GM23248 (cell line): ENCODE measurements around the genes KIFC3 and NDRG4.

DNA sequence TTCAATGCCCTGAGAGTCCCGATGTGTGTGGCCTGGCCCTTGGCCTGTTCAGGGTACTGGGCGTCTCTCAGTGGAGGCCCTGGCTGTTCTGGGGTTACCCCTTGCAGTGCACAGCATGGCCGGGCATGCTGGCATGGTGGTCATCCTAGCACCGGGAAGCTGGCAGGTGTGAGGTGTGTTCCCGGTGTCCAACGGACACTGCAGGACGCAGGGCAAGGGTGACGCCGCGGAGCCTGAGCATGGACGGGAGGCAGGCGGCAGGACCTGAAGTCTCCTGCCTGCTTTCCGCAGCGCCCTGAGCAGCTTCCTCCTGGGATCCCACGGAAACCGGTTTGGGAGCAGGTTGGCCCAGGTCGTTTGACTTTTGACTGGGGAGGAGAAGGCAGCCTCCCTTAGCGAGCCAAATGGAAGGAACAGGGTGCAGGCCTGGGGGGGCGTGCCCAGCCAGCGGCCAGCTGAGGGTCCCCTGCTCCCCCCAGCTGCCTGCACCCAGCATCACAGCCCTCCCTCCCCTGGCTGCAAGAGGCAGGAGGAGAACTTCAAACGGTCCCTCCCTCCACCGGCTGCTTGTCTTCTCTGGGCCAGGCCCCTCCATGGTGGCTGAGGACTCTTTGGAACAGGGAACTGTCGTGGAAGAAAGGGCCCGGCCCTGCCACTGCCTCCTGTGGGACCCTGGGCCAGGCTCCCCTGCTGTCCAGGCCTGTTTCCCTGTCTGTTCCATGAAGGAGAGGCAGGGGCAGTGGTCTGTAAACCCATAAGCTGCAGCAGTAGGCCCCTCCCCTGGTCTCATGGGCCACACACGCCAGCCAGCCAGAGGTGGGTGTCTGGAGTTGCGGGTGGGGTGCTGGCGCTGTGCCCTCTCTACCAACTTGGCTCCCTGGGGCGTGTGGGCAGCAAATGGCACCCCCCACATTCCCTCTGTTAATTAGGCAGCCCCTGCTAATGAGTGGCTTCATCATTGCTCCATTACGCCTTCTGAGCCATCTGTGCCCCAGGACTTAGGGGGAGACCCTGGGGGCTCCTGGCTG lies 7.9 kb upstream of the ADGRG1 start:
- RAMPAGE, long total RNA = no peak

- RAMPAGE, long total RNA = no peak
Observed at GRCh38 chr16:57802226-57802887, at the start of gene KIFC3. Gene KIFC3, minus strand, starts transcription at chr16:57802491.

DNA sequence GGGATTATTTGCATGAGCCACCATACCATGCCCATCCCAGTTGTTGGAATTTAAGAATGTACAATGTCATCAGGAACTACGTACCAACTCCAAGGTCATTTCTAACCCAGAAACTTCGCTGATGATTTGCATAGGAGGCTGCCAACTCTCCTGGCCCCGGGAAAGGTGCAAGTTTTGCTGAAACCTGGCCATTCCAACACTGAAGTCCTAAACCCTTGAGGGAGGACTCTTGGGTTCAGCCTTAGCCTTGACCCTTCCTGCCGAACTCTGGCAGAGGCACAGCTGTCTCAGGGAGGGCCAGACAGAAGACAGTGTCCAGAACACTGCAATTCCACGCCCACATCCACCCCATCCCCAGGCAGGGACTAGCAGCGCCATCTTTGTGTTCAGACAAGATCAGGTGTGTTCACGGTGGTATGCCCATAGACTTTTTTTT lies 3.0 kb upstream of the KIFC3 start:
- RAMPAGE, long total RNA = no peak

DNA sequence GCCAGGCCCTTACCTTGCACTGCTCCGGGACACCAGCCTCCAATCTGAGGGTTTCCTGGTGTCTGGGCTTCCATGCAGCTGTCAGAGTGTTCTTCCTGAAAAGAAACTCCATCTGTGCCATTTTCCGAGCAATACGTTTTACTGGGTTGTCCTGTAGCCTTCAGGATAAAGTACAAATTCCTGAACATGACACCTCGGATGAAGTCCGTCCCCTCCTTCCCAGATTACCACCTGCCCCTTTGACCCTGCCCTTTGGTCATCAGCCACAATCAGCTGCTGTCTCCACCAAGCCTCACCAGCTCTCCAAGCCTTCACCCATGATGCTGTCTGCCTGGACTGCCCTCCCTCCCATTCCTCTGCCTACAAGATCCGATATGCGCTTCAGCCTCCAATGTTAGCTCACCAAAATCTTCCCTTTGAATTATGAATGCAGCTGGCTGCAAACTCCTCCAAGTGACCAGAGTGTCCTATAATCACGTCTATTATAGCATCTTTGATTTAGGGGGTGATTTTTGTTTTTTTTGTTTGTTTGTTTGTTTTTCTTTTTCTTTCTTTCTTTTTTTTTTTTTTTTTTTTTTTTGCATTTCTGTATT lies 60.5 kb upstream of the KIFC3 start:
- RAMPAGE, long total RNA = no peak

GRCh38 chr16:57959735-57960077 lies 11.2 kb downstream of the CNGB1 start:
- RAMPAGE, long total RNA = no peak

DNA sequence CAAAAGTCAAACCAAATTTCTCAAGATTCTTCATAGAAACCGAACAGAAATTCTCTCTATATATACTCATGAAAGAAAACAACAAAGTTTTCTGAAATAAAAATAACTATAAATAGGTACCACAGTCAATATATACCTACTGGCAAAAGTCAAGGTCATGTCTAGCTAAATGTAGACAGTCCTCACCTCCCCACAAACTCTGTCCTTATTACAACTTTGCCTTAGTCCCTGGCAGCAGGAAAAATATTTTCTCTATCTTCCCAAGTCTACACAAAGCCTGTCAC lies 2.8 kb downstream of the CFAP20 start:
- RAMPAGE, long total RNA = no peak

GRCh38 chr16:58421007-58421496 lies 28.8 kb downstream of the GINS3 start:
- RAMPAGE, long total RNA = no peak

GRCh38 chr16:58424326-58424638 lies 32.0 kb downstream of the GINS3 start:
- RAMPAGE, long total RNA = no peak

DNA sequence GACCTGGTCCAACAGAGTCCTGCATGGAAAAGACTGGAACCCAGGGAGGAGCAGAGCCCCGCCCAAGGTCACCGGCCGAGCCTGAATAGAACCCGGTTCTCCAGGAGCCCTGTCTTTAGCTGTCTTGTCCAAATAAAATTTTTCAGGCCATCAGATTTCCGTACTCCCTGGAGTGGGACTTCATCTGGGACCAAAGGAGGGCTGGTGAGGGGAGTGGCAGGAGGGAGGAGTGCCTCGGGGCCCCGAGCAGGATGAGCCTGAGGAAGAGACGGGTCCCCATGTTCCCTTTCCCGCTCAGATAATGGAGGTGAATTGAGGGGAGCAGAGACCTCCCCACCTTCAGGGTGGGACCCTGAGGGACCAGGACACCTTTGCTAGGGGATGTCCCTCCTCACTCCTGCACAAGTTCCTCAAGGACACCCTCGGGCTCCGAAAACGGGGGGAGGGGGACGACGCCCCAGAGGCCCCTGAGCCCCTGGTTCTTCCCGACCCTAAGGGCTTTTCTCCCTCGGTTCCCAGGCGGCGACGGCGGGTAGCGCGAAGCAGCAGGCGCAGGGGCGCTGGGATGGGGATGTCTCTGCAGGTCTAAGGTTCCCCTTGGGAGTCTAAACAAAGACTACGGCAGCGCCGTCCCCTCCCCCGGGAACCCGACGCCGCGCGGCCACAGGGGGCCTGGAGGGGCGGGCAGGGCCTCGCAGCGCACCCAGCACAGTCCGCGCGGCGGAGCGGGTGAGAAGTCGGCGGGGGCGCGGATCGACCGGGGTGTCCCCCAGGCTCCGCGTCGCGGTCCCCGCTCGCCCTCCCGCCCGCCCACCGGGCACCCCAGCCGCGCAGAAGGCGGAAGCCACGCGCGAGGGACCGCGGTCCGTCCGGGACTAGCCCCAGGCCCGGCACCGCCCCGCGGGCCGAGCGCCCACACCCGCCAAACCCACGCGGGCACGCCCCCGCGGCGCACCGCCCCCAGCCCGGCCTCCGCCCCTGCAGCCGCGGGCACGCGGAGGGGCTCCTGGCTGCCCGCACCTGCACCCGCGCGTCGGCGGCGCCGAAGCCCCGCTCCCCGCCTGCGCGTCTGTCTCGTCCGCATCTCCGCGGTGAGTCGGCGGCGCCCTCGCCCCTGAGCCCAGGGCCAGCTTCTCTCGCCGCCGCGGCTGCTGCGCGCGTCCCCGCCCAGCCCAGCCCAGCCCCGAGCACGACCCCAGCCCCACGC lies 36.8 kb upstream of the NDRG4 start:
- RAMPAGE, long total RNA = no peak

DNA sequence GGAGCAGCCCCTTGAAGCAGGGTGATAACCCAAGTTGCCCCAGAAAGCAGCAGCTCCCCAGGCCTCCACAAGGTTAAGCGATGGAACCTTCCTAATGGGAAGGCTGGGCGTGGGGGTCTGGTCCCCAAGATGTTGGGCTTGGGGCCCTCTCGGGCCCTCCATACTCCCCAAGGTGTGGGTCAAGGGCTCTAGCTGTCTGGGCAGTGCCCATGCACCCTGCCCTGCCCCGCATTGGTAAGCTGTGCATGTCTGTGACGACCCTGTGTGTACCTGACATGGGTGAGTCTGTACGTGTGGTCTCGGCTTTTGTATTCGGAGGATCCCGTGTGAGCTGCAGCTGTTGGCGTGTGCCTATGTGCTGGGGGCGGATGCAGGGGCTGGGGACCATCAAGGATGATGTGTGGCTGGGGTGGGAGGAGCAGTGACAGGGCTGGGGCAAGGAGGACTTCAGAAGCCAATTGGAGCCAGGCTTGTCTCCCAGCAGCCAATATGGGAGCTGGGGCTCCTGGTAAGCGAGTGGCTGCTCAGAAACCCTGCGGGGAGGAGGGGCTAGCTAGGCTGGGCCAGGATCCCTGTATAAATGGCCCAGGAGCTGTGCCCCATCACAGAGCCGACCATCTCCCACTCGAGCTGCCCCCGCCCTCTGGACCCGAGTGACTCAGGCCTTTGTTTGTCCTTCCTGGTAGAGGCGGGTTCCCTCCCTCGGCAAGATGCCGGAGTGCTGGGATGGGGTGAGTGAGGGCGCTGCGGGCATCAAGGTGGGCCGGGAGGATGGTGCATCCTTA lies at the start of gene NDRG4:
NDRG4 (plus strand) TSS at position 605 of the 785 bp plus-strand sequence.
- RAMPAGE, long total RNA = no peak

DNA sequence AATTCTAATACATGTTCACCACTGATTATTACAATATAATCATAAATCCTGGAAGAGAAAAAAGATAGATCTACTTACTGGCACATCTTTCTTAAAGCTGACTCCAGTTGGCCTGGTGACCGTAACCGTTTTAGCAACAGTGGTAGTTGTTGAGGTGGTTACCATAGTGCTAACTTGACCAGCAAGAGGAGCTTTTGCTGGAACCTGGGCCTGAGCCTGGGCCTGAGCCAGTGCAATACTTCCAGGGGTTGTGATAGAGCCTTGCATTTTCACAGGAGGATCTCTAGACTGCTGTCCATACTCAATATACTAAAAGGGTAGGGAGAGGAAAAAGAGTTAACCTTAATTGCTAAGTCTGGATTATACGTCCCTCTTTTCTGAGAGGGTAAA lies 36.2 kb downstream of the SETD6 start:
- RAMPAGE, long total RNA = no peak

- RAMPAGE, long total RNA = no peak
Observed at GRCh38 chr16:58582623-58583460, 46.8 kb downstream of the CNOT1 start.

GRCh38 chr16:58638115-58638527 lies 8.5 kb upstream of the CNOT1 start:
- RAMPAGE, long total RNA = no peak

DNA sequence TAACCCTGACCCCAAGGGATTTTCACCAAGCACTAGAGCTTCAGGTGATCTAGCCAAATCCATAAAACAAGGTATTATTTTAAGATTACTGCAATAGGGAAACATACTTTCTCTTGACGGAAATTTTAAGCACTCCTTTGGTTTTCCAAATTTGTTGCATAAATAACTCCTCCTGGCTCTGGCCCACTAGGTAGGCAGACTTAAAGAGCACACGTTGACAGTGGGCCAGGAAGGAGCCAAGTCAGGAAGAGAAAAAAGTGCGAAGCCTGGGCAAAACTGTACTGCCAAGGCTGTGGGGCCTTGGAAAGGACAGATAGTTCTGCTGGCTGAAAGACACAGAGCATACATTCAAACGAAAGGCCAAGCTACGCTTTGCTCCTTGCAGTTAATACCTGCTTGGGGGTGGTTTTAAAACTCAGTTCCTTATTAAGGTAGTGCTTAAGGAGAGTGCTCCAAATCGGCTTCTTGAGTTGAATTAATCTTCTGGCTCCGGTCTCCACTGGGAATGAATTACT lies 1.4 kb downstream of the GOT2 start:
- RAMPAGE, long total RNA = no peak

DNA sequence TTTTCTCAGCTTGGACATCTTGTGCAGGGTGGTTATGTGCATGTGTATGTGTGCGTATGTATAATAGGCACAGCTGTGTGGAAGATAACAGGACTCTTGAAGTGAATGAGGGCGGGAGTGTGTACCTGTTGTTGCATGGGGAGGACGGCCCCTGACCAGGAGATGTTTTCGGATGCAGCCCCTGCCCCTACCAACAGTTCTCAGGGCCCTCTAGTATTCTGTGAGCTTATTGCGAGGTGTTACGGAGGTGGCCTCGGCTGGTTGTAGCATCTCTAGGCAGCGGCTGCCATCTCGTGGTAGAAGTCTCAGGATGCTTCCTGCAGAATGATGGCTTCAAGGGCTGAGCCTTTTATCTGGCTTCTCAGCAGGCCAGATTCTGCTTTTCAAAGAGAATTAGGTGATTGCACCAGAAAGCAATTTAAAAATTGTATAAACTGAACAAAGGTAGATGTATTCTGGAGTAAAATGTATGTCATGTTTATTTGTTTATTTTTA lies 22.2 kb upstream of the GOT2 start:
- RAMPAGE, long total RNA = no peak

- RAMPAGE, long total RNA = no peak
Observed at GRCh38 chr16:63664800-63665096, 1457.1 kb downstream of the CDH11 start.

DNA sequence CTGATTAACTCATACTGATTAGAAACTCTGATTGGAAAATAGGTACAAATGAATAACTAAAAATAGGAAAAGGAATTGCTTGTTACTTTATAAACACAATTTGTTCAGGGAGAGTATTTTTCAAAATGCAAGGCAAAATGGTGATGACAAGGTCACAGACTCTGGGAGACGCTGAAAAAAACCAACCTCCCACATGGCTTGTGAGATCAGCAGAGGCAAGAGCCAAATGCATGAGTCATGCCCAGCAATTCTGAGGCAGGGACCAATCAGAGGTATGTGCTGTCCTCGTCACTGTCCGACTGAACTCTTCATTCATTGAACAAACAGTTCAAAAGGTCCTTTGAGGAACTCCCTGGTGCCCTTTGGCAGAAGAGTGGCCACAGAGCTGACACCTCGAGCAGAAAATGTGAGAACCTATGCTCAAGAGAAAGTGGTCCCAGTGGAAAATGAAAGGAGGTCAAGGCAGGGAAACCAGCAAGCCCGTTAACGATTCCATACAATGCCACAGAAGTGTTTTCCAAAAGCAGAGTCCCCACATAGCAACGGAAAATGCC lies 51.0 kb downstream of the CDH11 start:
- RAMPAGE, long total RNA = no peak

DNA sequence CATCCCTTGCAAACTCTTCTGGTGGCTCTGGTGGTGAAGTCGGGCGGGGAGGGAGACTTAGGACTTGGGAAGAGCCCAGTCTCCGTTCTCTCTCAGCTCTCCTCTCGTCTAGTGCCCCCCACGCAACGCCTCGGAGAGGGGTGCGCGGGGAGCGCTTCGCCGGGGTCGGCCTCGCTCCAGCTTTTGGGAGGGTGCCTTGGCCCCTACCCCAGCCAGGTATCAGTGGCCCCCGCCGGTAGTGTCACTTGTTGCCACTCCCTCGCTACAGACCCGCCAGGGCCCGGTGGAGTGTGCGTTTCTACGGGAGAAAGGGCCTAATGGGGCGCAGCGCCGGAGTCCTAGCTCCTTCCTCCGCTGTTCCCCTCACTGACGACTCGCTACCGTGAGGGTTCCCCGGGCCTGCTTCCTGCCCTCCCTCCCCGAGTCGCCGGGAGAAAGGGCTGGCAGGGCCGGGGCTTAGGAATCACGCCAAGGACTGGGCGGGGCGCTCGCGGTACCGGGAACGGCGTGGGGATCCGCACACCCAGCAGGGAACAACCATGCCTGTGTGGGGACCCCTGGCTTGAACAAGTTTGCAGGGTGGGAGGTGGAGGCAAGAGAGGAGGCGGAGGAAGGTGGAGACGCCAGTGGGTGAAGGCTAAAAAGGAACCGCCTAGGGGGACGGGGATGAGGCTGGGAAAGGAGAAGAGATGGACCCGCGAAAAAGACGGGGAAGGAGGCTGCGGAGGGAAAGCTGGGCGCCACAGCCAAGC lies 975 bp upstream of the CDH11 start:
- RAMPAGE, long total RNA = no peak

- RAMPAGE, long total RNA = no peak
Observed at GRCh38 chr16:66266418-66266966, 100.0 kb upstream of the CDH5 start.

DNA sequence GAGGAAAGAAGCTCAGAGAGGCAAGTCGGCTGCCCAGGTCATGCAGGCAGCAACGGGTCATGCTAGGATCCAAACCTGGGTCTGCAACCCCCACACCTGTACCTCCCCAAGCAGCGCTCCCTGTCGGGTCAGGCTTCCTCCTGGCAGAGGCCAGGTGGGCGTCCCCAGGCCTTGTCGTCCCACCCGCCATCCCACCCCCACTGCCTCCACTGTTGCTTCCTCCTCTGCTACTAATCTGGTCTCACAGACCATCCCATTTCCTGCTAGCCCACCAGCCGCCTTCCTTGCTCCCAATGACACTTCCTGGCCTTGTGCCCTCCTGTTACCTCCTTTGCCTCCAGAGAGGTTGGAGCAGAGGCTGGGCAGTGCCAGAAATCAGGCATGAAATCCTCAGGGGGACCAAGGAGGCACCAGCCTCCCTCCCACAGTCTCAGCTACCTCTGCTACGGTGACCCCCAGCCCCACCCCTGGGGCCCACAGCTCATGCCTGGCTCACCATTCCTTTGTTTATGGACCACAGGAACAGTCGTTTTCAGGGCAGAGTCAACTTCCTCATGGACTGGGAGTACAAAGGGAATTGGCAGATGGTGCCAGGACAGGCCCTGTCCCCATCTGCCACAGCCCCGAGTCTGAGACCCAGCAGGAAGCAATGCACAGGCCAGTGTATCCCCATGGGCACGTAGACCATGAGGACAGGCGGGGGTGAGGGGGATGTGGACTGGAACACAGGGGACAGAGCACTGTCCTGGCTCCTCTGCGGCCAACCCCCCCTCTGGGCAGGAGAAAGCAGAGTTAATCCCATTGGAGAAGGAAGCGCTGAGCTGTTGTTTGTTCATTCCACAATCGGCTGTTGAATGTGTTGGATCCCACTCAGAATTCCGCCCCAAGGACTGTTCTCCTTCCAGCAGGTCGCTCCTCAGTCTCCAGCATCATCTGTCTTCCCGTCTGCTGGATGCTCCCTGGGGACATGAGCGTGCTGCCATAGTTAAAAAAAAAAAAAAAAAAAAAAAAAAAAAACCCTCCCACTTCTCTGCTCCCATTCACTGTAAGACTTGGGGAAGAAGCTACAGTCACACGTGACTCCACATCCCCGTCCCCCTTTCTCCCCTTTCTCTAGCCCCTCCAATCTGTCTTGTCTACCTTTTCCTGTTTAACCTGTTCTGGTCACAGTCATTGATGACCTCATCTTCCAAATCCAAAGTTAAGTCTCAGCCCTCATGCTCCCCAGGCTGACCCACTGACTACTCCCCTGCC lies 2.1 kb upstream of the CDH5 start:
- RAMPAGE, long total RNA = no peak